Fibroblast of villous mesenchyme (primary cell): ENCODE measurements around a stretch of chr15.

- CAGE, long polyA plus RNA, result no peak
Measured at GRCh38 chr15:48002558-48003232, 118.1 kb upstream of the SLC24A5 start.

DNA sequence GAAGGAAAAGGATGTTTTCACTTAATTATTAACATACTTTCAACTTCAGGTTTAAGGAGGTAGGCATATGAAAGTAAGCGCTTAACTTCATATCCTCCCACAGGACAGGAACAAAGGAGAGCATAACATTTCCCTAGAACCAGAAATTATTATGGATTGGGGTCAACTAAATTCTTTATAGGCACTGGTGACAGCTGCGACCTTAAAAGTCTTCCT, 1.1 kb downstream of the MYEF2 start:
- CAGE, long polyA plus RNA, result no peak

GRCh38 chr15:48395224-48396238, 64.3 kb downstream of the DUT start:
- CAGE, long polyA plus RNA, result no peak

GRCh38 chr15:48432668-48433033, 101.4 kb downstream of the DUT start:
- CAGE, long polyA plus RNA, result no peak

DNA sequence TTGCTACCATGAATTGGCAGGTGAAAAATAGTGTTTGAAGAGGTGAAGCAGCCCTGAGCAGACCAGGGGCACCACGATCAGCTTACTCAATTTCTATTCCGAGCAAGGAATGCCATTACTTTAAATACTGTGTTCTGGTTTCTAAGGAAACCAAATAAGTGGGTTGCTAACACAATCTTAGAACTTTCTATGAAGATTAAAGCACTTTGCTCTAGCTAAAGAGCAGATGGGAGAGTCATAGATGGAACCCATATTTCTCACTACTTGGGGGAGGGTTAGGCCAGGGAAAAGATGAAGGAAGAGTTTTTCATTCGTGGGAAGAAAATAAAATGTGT, 21.3 kb upstream of the SHC4 start:
- CAGE, long polyA plus RNA, result no peak

DNA sequence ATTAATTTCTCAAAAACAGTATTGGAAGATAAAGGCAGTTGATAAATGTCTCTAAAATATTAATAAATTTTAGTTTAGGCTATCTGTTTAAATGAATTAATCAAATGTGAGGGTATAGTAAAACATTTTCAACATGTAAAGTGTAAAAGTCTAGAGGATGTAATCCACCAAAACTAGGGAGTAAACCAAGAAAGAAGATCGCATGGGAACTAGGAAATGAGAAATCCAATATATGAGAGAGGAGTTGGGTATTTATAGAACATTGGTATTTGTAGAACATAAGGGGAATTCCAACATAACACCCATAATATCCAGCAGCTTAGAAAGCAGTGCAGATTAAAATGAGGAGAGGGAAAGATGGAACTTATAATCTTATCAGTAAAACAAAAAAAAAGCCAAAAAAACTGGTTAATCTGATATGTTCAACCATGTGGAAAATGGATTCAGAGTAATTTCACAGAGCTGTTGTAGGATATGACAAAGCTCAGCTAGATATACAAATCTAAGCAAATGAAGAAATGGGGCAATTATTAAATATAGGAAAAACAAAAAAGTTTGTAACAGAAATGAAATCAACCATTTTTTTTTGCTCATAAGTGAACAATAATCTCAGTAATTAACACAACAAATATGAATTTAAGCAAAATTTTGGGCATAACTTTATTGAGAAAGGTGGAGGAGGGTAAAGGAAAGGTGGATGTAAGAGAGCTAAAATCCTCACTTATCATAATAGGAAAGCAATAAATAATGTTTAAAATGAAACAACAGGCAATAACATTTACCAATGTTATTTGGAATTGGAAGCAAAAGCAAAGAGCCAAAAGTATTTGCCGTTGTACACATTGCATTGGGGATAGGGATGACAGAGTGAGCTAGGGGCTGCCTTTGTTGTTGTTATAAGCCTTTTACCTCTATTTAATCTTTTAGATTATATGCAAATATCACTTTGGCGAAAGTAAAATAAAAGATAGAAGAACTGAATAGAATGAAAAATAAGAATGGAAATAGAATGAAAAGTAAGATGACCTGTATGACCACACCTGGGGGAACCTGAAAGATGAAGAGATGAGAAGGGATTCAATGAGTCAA, 74.8 kb downstream of the GALK2 start:
- CAGE, long polyA plus RNA, result no peak

- CAGE, long polyA plus RNA, result no peak
Measured at GRCh38 chr15:49395798-49396765, 27.0 kb upstream of the FGF7 start.

DNA sequence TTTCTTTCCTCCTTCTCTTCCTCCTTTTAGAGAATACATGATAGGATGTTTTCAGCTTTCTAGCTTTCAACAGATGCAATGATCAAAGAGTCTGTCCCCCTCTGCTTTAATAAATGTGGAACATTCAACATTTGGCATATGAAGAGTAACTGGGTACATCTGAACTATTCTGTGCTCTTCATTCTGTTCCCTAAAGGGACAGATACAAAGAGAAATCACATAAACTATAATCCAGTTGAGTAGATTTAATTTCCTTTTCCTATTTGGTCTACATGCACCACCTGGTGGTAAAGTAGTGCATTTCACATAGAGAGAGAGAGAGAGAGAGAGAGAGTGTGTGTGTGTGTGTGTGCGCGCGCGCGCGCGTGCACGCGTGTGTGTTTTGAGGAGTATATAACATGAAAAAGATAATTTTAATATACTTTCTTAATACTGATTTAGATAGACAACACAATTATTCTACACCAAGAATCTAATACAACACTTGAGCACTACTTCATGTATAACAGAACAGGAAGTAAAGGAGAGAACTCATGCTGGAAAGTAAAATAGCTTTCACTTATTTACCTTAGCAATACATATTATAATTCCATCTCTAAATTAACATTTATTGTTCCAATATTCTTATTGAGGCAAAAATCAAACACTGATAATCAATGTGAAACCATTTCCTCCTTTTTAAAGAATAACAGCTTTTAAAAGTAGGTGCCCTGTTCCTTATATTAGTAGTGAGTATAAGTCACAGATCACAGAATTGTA, 1.1 kb upstream of the FGF7 start:
- CAGE, long polyA plus RNA, result no peak

GRCh38 chr15:49490907-49491215, 67.8 kb downstream of the FGF7 start:
- CAGE, long polyA plus RNA, result no peak

DNA sequence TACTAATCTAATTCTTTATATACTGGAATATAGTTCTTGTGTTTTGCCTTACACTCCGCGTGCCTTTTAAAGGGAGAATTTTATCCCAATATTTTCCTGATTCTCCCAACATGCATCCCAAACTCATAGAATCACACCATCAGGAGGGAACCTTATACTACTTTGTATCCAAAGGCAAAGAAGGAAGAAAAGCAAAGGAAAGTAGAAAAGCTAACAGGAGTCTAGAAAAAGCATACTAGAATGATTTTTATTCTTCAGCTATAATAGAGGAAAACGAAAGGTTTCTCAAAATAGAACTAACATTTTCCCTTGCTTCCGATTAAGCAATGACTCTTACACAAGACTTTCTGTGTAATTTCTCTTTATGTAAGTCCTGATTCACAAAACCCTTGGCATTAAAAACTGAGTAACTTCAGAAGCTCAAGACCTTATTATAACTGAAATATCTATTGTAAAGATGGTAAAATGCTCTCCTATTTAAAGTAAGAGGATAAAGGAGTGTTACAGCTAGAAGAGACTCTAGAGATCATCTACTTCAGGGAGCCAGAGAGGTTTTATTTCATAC, 97.3 kb downstream of the DTWD1 start:
- CAGE, long polyA plus RNA, result no peak

- CAGE, long polyA plus RNA, result no peak
Measured at GRCh38 chr15:50181212-50181838, 671 bp upstream of the SLC27A2 start.

GRCh38 chr15:50184895-50185408, 3.0 kb downstream of the SLC27A2 start:
- CAGE, long polyA plus RNA, result no peak

DNA sequence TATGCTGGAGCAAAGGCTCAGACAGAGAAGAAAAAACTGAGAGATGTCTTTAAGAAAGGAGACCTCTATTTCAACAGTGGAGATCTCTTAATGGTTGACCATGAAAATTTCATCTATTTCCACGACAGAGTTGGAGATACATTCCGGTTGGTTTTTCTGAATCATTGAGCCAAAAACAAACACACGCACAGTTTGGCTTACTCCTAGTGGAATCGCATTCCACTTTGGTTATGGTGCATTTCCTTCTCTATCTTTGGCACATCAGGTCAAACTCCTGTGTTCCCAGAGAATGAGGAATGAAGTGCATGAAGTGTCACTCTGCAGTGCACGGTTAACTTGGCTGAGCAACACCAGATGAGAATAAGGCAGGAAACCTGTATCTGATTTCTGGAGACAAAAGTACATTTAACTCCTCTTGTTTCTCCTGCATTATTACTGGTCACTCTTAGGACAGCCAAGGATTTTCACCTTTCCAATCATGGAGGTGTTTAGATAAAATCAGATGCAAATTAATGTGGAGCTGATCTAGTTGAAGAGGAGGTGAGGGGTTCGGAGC, 38.4 kb downstream of the HDC start:
- CAGE, long polyA plus RNA, result no peak

GRCh38 chr15:50340143-50340991, 14.6 kb downstream of the GABPB1 start:
- CAGE, long polyA plus RNA, result no peak

DNA sequence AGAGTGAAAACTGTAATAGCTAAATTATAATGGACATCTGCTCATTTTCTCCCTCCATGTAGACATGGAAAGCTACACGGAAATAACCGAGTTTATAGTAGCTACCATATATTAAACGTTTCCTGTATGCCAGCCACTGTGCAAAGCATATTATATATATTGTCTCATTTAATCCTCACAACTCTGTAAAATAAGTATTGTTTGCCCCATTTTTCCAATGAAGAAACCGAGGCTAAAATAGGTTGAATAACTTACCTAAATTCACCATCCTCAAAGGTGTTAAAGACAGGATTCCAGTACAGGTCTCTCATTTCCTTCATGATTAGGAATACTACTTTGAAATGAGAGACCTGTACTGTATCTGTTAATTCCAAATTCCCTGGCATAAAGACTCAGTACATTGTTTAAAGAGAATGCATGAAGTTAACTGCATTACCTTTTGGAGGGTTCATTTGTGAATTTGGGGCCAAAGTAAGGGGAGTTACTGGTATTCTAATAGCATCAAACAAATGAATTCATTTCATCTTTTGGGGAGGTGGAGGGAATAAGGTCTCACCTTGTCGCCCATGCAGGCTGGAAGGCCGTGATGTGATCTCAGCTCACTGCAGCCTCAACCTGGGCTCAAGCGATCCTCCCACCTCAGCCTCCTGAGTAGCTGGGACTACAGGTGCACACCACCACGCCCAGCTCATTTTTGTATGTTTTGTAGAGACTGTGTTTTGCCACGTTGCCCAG, 5.2 kb upstream of the GABPB1 start:
- CAGE, long polyA plus RNA, result no peak

DNA sequence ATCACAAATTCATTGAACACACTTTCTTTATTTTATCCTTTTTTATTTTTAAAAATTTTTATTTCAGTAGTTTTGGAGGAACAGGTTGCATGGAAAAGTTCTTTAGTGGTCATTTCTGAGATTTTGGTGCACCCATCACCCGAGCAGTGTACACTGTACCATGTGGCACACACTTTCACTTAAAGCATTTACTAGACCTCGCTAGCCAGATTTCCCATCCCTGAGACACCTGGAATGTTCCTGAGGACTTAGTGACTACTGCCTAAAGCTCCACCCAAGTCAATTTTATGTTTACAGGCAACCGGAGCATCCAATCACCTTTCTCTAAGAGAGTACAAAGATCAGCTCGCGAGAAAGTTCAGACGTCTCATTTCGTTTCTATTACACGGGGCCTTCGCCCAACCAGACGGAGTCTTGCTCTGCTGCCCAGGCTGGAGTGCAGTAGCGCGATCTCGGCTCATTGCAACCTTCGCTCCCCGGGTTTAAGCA, 937 bp upstream of the USP8 start:
- CAGE, long polyA plus RNA, result no peak

- CAGE, long polyA plus RNA, result no peak
Measured at GRCh38 chr15:50908861-50909020, 258 bp downstream of the AP4E1 start.

DNA sequence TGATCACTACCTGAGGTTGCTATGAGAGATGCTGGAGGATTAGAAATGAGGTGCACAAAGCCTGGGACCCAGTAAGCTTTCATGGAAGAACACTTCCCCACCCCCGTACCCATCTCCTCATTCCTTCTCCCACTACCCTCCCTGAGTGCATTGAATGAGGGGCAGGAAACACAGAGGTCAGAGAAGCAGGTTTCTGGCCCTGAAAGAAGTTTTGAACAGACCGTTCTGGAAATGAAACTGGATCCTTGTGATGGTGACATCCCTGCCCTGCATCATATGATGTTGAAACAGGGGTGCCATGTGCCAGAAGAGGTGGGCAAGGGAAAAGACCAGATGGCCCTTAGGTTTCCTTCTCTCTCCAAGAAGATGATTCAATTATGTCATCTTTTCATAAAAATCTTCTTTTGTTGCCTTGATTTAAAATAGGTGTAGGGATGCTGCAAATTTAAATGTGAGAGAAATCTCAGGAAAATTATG, 19.7 kb upstream of the TNFAIP8L3 start:
- CAGE, long polyA plus RNA, result no peak

- CAGE, long polyA plus RNA, result no peak
Measured at GRCh38 chr15:51538201-51538675, 84.3 kb downstream of the DMXL2 start.

DNA sequence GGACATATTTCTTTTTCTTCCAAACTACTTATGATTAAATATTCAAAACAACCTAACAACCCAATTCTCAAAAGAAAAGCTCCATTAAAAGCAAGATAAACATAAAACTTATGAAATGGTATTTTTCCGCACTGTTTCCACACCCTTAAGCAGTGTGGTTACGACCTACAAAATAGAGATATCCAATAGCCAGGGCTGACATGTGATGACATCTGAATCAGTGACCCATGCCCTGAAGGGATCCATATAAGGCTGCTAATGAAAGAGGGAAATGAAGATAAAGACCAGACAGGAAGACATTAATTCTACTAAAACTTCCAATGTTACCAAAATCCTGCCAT, 45.5 kb downstream of the DMXL2 start:
- CAGE, long polyA plus RNA, result no peak